Endothelial cell (in vitro differentiated cells): ENCODE measurements around a stretch of chr6.

DNA sequence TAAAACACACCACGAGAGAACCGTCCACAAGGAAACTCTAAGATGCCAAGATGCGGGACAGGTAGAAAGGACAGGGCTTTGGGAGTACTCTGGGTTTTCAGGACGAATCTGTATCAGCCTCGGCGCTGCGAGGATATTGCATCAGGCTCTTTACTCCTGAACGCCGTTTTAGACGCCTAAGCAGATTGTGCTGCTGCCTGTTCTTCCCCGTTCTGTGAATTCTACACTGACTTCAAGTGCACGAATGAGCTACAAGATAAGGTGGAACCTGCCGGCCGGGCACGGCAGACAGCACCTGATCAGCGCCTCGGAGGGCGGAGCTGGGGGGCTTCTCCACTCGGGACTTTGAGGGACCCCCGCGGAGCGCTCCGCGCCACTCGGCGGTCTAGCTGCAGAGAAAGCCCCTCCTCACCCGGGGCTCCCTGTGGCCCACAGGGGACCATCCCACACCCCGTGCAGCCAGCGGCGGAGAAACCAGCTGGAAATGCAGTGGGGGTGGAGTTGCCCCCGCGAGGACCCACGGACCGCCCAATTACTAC is 779 bp downstream of the RPS6KA2 start:
- PRO-cap: bidirectional peak, plus-strand start at position 361 of the sequence, minus-strand start at position 228 of the sequence

- PRO-cap: no peak
These were observed 9.6 kb upstream of the RPS6KA2 start for GRCh38 chr6:166636632-166637160.

GRCh38 chr6:166994892-166995641 is 4.1 kb upstream of the CEP43 start:
- PRO-cap: no peak

DNA sequence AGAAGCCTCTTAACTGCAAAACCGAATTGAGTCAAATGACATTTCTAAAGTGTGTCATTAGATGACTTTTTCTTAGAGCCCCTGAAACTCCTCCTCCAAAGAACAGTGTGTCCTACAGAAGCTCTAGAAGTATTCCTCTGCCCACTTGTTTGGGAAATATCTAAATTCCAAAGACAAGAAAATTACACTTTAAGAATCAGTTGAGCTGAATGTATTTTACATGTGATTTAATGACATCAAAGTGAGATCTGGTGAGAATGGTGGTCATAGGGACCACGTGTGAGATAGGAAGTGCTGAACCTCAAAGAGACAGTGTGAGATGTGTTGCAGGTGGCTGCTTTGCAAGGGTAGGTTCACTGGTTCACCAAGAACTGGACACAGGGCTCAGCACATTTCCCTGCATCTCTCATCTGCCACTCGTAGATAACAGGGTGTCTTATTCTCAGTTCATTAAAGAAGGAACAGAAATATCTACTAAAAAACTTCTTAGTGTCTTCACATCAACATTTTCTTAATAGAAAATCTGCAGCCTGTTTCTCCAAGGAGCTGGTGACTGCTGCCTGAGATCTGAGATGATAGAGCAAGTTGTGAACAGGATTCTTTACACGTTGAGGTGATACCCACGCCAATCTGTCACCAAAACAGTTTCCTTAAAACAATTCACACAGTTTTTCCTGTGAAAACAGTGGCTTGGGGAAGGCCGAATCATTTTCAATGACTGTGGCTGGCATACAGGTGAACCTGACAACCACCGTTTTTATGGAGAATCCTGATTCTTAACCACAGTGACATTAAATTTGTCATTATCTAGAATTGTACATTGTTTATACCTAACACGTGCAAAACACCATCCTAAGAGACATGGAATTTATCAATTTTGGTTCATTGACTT is 7.2 kb downstream of the CCR6 start:
- PRO-cap: no peak

DNA sequence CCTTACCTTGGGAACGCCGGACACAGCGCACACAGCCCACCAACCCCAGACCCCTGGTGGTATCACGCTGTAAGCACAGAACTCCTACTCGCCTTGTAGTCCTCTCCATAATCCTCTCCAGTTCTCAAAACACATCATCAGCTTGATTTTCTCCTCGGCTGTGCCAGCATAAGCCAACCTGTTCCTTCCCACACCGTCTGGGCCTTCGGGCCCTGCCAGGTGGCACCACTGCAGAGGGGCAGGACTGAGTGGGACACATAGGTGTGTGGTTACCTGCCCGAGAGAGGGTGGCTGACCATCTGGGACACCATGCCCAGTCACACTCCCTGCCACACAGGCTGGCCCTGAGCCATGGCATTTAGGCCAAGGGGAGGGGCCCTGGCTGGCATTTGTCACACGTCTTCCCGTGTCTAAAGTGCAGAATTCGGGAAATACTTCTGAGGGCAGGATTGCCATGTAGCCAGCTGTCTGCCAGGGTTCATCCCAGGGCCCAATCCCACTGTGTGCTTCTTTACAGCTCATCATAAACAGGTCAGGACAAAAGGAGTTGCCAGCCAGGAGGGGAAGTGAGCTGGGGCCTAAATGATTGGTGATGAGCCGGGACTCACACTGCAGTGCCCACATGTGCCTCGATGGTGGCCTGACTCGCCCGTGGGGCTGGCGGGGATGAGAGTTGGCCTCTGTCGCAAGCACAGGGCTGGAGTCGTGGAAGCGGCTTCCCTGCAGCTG is 6.1 kb upstream of the UNC93A start:
- PRO-cap: no peak

DNA sequence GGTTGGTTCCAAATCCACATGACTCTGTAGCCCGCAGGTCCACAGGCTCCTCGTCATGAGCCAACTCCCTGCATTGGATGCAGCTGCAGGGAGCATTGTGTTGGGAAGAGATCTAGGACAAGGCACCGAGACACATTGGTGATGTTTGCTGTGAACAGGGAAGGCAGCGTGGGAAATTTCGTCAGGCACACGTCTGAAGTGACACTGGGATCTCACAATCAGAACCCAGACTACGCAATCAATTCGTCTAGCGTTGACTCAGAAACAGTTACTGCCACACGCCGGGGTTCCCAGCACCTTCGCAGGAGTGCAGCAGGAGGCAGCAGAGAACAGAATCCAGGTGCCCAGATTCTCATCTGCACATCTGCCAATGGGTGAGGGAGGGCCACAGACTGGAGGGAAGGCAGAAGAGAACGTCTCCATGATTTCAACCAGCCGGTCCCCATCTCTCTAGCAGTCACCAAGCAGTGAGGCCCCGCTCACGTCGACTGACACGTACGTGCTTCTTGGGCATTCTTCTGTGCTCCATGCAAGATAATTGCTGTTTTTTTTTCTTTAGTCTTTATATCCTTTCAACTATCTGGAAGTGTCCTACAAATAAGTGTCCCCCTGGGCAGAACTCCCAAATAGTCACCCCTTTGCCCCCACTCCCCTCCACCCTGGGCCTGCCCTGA is 177.1 kb downstream of the TTLL2 start:
- PRO-cap: no peak

DNA sequence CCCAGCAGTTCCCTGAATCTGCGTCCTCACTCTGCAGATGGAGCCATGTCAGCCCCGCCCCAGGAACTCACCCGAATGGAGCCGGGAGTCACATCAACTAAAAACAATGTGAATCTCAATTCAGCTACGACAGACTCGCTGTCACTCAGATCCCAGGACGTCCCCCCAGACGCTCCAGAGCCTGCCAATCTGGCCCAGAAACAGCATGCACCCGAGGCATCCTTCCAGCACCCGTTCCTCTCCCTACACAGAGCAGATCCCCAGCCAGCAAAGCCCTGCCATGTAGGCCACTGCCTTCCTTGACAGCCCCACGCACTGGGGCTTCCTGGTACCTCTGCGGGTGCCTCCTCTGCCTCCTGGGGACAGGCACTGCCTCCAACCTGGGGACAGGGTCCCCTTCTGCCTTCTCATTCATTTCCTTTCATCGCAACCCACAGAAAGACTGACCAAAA is 248.0 kb downstream of the TTLL2 start:
- PRO-cap: no peak

DNA sequence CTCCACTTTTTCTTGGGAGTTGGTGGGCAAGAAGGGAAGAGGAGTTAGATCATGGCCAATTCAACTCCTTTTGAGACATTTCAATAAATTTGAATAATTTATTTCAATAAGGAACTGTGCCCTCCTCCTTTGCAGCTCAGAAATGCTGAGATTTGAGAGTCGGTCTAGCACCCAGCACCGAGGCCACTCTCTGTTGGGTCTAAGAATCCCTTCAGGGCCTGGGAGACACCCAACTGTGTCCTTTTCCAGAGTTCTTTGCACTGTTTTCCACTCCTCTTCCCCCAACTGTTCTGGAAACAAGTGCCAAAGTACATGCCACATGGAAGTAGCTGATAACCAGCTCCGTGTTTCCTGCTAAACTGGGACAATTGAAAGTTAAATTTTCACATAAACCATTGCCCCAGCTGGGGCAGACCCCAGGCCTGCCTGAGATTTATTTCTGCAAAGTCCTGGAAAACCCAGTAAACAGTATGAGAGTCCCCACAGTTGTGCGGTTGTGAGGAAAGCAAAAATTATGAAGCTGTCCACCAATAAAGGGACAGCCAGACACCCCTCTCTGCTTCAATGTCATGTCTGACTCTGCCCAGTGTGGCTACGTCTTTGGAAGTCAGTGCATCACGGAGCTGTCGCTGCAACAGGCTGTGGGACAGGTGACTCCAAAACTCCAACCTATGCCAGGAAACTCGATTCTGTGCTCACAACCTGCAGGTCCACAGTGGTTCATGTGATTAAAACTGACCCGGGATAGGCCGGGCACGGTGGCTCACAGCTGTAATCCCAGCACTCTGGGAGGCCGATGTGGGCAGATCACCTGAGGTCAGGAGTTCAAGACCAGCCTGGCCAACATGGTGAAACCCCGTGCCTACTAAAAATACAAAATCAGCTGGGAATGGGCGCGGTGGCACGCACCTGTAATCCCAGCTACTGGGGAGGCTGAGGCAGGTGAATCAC is 178.0 kb upstream of the AFDN start:
- PRO-cap: no peak

DNA sequence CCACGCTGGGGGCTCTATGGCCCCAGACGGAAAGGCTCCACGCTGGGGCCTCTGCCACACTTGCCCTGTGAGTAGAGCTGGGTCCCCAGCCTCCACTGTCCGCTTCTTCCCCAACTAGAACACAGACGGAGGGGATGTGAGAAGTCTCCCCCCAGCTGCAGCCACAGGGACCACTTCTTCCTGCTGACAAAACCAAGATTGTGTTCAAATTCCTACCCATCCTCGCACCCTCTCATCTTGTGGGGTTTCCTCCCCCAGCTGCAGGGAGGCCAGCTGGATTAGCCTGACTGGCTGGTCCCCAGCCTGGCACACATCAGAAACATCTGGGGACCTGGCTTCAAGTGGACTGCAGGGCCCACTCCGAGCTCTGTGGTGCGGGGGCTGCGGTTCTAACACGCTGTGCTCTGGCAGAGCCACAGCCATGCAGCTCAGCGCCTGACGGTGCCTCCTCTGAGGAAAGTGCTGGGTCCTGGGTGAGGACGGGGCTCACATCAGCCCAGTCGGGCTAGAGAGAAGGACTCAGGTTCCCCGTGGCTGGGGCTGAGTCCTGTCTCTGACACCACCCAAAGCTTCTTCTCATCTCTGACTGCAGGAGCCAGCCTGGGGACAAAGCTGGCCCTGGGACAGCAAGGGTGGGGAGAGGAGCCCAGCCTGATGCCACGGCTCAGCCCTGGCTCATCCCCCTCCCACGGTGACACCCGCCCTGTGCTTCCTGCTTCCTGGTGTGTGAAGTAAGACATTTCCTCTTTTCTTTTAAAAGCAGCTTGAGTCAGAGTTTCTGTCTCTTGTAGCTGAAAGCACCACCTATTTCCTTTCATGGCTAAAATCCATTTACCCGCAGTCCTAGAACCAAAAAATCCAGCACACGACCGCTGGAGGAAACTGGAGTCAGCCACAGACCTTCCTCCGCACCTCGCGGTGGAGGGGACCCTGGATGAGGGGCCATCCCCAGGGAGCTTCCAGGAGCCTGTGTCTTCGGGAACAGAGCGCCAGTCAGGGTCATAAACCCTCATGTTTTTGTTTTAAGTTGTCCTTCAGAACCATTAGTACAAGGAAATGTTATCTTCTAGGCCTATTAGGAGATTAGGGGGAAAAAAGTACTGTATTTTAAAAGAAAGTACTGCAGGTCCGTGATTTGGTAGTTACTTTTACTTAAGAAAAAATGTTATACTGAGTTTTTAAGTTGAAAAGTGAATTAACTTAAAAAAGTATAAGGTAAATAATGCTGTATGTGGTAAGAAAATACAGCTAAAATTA is 127.4 kb upstream of the AFDN start:
- PRO-cap: bidirectional peak, plus-strand start at position 309 of the sequence, minus-strand start at position 305 of the sequence; bidirectional peak, plus-strand start at position 861 of the sequence, minus-strand start at position 584 of the sequence

GRCh38 chr6:167789274-167789696 is 37.4 kb upstream of the AFDN start:
- PRO-cap: no peak

- PRO-cap: no peak
These were observed 2.2 kb upstream of the AFDN start for GRCh38 chr6:167824524-167824899.

- PRO-cap: no peak
These were observed 62.4 kb downstream of the AFDN start for GRCh38 chr6:167889113-167889453.

DNA sequence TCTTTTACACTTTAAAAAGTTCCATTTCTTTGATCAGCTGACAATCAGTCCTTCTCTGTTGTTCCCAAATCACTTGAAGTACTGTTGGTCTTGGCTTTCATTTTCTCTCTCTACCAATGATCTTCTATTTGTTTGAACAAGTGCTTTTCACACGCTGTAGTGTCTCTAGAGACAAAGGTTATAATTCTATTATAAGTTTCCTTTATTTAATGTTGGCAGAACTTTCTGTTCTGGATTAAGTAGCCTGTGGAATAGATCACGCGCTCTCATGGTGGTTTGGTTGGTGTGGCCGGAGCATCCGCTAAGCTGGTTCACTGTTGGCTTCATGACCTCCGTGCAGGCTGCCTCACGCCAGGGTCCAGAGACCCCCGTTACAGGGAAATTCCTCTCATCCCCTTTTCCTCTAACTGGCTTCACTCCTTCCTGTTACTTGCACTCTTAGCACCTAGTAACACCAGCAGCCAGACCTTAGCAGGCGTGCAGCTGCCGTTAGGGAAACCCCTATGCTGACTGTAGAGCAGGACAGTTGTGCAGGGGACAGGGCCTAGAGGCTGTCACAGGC is 30.9 kb upstream of the KIF25 start:
- PRO-cap: no peak

DNA sequence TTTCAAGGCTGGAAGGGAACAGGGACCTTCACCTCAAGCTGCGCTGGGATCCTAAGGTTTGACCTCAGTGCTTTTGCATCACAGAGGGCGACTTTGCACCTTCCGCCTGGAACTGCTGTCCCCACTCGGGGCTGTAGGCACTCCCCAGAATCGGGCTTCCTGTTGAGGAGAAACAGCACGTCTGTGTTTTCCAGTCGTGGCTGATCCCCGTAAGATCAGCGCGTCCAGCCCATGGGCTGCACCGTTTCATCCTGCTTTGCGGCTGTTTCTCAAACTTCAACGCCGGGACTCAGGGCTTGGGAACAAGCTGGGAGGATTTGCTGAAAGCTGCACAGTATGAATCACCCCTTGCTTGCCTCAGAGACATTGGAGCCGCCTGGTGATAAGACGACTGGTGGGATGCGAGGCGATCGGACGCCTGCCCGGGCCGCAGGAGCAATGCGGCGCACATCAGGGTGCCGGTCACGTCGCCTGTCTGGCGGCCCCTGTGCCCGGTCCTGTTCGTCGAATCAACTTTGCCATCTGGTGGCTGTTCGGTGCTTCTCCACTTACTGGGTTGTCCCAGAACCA is 53.6 kb upstream of the FRMD1 start:
- PRO-cap: no peak

DNA sequence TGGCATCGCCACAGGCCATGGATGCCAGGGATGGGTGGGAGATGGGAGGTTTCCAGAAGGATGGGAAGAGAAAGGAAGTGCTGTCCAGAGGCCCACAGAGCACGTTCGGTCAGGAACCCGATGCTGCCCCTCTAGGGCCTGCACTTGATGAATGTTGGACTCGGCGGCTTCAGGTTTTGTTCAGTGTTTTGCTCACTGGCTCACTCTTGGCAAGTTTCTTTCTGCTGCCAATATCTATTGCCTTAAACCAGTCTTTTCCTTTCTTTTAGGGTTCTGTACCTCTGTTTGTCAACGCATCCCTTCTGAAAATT is 97.7 kb downstream of the DACT2 start:
- PRO-cap: no peak

DNA sequence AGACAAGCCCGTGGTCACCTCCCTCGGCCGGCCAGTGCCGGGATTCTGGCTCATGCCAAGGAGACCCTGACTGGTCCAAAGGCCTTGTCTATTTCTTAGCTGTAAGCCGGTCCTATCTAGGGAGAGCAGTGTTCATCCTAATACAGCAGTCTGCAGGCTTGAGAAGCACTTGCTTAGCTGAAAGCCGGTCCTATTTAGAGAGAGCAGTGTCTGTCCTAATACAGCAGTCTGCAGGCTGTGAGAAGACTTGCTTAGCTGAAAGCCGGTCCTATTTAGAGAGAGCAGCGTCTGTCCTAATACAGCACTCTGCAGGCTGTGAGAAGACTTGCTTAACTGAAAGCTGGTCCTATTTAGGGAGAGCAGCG is 96.0 kb downstream of the SMOC2 start:
- PRO-cap: no peak

- PRO-cap: no peak
These were observed 183.4 kb downstream of the SMOC2 start for GRCh38 chr6:168624399-168624826.

GRCh38 chr6:168877567-168878573 is 375.8 kb downstream of the THBS2 start:
- PRO-cap: unidirectional peak, plus-strand start at chr6:168878415

DNA sequence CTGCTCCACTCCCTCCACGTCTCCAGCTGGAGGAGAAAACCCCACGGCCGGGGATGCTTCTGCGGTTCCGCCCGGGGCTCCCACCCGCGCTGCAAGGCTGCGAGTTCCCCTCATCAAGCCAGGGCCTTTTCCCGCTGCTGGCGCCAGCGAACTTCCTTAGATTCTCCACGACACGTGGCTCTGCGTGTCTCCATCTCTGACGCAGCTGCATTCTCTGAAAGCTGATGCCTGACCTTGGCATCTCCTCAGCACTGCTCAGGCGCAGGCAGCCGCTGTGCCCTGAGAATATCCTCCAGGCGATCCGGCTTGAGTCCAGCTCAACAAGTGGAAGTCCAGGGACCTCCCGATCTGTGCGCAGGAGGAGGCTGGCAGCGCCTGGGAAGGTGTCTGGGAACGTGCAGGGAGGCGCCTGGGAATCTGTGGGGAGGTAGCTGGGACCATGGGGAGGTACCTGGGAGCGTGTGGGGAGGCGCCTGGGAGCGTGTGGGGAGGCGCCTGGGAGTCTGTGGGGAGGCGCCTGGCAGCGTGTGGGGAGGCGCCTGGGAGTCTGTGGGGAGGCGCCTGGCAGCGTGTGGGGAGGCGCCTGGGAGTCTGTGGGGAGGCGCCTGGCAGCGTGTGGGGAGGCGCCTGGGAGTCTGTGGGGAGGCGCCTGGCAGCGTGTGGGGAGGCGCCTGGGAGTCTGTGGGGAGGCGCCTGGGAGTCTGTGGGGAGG is 171.3 kb upstream of the THBS2 start:
- PRO-cap: no peak

GRCh38 chr6:169671567-169672232 is 30.1 kb downstream of the WDR27 start:
- PRO-cap: no peak